ENCODE data around the gene SNRPA1.

DNA sequence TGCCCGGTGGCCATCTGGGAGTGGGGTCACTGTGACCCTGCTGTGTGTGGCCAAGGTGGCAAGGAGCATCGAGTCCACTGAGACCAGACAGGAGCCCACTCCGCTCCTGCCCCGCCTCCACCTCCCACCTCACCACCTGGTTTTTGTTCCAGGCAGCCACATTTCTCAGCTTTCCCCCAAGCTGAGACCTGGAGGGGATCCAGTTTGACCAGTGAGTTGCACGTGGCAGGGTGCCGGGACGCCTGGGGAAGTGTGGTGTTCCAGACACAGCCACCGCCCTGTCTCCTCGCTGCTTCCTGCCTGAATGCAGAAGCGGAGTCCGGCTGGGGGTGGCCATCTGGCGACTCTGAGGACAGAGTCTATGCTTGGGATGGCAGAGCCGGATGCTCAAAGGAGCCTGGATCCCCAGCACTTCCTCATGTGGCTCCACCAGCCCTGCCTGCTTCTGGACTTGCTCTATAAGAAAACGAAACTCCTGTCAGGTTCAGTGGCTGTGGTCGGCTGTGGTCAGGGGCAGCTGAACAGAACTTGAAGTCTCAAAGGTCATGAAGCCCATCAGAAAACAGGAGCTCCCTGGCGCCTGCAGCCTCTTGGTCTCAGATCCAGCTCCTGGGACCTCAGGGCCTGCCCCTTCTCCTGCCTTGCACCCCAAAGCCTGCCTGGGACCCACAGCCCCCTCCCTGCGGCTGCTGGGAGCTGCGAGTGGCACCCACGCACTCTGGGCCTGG, 113.0 kb upstream of the MEF2A start:
CAGE:
- cytosol, long polyA minus RNA = no peak
- cytosol, long polyA plus RNA = no peak
- long polyA plus RNA = no peak
- nucleus, long polyA minus RNA = no peak
- nucleus, long polyA plus RNA = no peak

DNA sequence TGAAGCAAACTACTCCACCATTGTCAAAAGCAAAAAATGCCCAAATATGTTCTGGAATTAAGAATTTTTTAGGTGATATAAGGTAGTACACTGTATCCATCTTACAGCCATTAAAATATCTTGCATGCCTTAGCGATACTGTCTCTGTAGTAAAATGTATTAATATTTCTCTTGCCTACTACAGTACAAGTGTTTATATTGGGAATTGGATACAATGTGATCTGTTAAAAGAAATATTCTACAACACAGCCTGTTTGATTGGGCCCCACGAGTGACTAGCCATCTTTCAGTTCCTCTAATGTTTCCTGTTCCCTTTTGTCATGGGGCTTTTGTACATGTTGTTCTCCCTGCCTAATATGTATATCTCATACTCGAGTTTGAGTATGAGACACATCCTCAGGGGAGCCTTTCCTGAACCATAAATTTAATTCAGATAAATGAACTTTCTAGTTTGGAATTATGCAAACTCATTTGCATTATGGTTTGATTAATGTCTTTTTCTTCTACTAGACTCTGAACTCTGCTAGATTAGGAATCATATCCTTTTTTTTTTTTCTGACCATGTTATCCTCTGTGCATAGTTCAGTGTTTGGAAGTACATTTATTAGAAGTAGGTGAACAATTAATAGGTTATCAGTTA, 65.4 kb downstream of the MEF2A start:
CAGE:
- cytosol, long polyA minus RNA = no peak
- cytosol, long polyA plus RNA = no peak
- long polyA plus RNA = no peak
- nucleus, long polyA minus RNA = no peak
- nucleus, long polyA plus RNA = no peak

CAGE:
- cytosol, long polyA minus RNA = no peak
- cytosol, long polyA plus RNA = no peak
- long polyA plus RNA = no peak
- nucleus, long polyA minus RNA = no peak
- nucleus, long polyA plus RNA = no peak
Observed at GRCh38 chr15:99707322-99707902, 25.8 kb downstream of the LYSMD4 start.

CAGE:
- cytosol, long polyA minus RNA = no peak
- cytosol, long polyA plus RNA = no peak
- long polyA plus RNA = no peak
- nucleus, long polyA minus RNA = no peak
- nucleus, long polyA plus RNA = no peak
Observed at GRCh38 chr15:99720442-99720863, 12.8 kb downstream of the LYSMD4 start.

DNA sequence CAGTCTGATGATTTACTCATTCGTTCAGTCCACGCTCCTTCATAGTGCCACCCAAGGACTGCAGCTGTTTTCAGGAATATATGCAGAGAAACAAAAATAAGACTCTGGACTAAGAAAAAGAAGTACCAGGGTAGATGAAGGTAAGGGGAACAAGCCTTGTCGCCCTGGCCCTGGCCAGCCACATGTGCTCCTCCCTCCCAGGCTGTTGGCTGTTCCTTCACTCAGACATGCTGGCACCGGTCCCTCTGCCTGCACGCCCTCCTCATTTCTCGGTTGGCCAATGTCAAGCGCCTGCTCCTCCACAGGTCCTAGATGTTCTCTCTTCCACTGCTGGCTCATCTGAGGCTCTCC, 288.4 kb upstream of the LYSMD4 start:
CAGE:
- cytosol, long polyA minus RNA = no peak
- cytosol, long polyA plus RNA = no peak
- long polyA plus RNA = no peak
- nucleus, long polyA minus RNA = no peak
- nucleus, long polyA plus RNA = no peak

CAGE:
- cytosol, long polyA minus RNA = no peak
- cytosol, long polyA plus RNA = no peak
- long polyA plus RNA = no peak
- nucleus, long polyA minus RNA = no peak
- nucleus, long polyA plus RNA = no peak
Observed at GRCh38 chr15:100168063-100168599, 173.6 kb downstream of the ADAMTS17 start.

DNA sequence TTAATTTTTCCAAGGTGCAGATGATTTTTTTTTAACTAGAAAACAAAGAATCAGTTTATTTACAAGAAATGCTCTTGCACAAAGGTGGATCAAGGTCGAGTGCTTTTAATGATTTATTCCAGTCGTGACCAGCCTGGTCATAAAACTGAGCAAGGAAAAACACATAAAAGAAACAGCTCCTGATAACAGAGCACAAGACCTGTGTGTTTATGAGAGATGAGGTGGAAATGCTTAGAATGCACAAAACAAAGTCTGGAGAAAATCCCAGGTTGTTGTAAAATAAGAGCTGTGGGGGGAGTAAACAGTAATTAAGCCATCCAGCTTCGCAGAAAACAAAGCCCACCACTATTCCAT, 139.5 kb downstream of the ADAMTS17 start:
CAGE:
- cytosol, long polyA minus RNA = no peak
- cytosol, long polyA plus RNA = no peak
- long polyA plus RNA = no peak
- nucleus, long polyA minus RNA = no peak
- nucleus, long polyA plus RNA = no peak

DNA sequence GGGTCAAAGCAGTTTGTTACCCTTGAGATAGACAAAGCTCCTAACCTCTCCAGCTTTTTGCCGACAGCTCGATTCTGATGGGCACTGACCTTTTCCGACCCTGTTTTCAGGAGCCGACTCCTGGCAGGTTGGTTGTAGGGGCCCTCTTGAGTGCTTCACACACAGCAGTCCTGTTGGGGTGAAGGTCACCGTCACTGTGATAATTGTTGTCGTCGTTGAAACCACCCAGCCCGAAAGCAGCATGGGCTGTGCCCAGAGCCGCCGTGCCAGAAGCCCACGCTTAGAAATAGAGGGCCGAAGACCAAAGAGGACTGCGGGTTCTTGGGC, 7.4 kb upstream of the ADAMTS17 start:
CAGE:
- cytosol, long polyA minus RNA = no peak
- cytosol, long polyA plus RNA = no peak
- long polyA plus RNA = no peak
- nucleus, long polyA minus RNA = no peak
- nucleus, long polyA plus RNA = no peak

CAGE:
- cytosol, long polyA minus RNA = no peak
- cytosol, long polyA plus RNA = no peak
- long polyA plus RNA = no peak
- nucleus, long polyA minus RNA = no peak
- nucleus, long polyA plus RNA = no peak
Observed at GRCh38 chr15:100529082-100529541, 362 bp upstream of the CERS3 start.

DNA sequence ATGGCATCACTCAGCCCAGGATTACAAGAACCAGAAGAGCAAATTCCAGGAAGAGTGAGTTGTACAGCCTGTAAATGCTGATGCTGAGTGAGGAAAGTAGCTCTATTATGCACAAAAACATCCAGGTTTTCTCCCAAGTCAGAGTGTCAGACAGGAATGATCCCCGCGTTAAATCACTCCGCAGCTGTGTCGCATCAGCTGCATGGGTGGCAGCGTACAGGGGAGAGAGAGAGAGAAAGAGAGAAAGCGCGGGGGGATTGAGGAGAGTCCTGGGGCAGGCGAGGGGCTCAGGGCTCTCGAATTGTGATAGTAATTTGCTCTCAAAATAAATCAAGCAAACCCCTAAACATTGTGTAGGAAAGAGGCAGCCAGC, 85.5 kb downstream of the ASB7 start:
CAGE:
- cytosol, long polyA minus RNA = no peak
- cytosol, long polyA plus RNA = no peak
- long polyA plus RNA = no peak
- nucleus, long polyA minus RNA = no peak
- nucleus, long polyA plus RNA = no peak

CAGE:
- cytosol, long polyA minus RNA = no peak
- cytosol, long polyA plus RNA = no peak
- long polyA plus RNA = no peak
- nucleus, long polyA minus RNA = no peak
- nucleus, long polyA plus RNA = no peak
Observed at GRCh38 chr15:100987001-100987494, 67.9 kb downstream of the LRRK1 start.

CAGE:
- cytosol, long polyA minus RNA = no peak
- cytosol, long polyA plus RNA = no peak
- long polyA plus RNA = no peak
- nucleus, long polyA minus RNA = no peak
- nucleus, long polyA plus RNA = no peak
Observed at GRCh38 chr15:101051577-101052136, 132.5 kb downstream of the LRRK1 start.

GRCh38 chr15:101294588-101295510, at the start of gene SNRPA1:
SNRPA1 (minus strand) TSS chr15:101295248.
CAGE:
- cytosol, long polyA minus RNA = start-site peak on the minus strand at chr15:101295193-101295217, 21 reads
- cytosol, long polyA plus RNA = start-site peak on the minus strand at chr15:101295140-101295228, 434 and 39 reads in 2 replicates
- long polyA plus RNA = start-site peak on the minus strand at chr15:101295195-101295228, 824 and 437 reads in 2 replicates
- nucleus, long polyA minus RNA = start-site peak on the minus strand at chr15:101295195-101295228, 27 reads; start-site peak on the plus strand at chr15:101295375-101295408, 26 reads
- nucleus, long polyA plus RNA = start-site peak on the minus strand at chr15:101295196-101295225, 259 and 316 reads in 2 replicates

GRCh38 chr15:101320447-101321130, 25.5 kb upstream of the SNRPA1 start:
CAGE:
- cytosol, long polyA minus RNA = no peak
- cytosol, long polyA plus RNA = no peak
- long polyA plus RNA = no peak
- nucleus, long polyA minus RNA = no peak
- nucleus, long polyA plus RNA = no peak

DNA sequence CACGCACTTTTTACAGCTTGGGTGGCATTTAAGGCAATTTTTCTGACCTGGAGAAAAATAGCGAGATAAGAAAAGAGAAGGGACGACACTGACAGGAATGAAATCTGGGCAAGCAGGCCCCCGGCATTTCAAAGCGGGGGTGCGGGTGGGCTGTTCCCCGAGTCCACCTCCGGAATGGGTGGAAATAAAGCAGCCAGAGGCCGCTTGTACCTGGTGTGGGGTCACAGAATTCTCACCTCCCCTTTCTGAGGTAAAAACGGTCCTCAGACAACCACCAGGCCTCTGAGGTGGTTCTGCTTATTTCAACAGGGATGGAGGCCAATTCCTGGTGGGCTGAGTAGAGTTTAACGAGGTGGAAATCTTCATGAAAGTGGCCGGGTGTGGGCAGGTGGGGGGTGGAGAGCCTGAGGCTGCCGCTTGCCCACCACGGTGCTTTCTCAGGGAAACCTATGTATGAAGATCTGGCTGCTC, 27.5 kb upstream of the SNRPA1 start:
CAGE:
- cytosol, long polyA minus RNA = no peak
- cytosol, long polyA plus RNA = no peak
- long polyA plus RNA = no peak
- nucleus, long polyA minus RNA = no peak
- nucleus, long polyA plus RNA = no peak

GRCh38 chr15:101328872-101329711, 34.0 kb upstream of the SNRPA1 start:
CAGE:
- cytosol, long polyA minus RNA = no peak
- cytosol, long polyA plus RNA = no peak
- long polyA plus RNA = no peak
- nucleus, long polyA minus RNA = no peak
- nucleus, long polyA plus RNA = no peak

DNA sequence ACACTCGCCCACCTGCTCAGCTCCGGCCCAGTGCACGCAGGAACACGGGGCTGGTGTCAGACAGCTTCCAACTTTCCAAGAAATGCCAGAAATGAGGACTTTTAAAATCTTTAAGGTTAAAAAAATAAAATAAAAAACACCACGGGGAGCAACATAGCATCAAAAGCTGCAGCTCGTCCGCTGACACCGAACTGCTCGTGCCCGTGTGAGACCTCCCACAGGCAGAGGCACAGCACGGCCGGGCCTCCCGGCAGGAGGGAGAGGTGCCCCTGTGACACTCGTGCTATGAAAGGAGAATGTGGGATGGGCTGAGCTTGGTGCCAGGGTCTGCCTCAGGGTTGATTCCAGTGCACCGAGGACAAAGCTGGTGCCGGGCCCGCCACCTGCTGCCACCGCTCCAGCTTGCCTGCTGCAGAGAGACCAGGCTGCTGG, 73.7 kb upstream of the SNRPA1 start:
CAGE:
- cytosol, long polyA minus RNA = no peak
- cytosol, long polyA plus RNA = no peak
- long polyA plus RNA = no peak
- nucleus, long polyA minus RNA = no peak
- nucleus, long polyA plus RNA = no peak

CAGE:
- cytosol, long polyA minus RNA = no peak
- cytosol, long polyA plus RNA = no peak
- long polyA plus RNA = no peak
- nucleus, long polyA minus RNA = no peak
- nucleus, long polyA plus RNA = no peak
Observed at GRCh38 chr15:101430028-101430457, 59.5 kb downstream of the PCSK6 start.

DNA sequence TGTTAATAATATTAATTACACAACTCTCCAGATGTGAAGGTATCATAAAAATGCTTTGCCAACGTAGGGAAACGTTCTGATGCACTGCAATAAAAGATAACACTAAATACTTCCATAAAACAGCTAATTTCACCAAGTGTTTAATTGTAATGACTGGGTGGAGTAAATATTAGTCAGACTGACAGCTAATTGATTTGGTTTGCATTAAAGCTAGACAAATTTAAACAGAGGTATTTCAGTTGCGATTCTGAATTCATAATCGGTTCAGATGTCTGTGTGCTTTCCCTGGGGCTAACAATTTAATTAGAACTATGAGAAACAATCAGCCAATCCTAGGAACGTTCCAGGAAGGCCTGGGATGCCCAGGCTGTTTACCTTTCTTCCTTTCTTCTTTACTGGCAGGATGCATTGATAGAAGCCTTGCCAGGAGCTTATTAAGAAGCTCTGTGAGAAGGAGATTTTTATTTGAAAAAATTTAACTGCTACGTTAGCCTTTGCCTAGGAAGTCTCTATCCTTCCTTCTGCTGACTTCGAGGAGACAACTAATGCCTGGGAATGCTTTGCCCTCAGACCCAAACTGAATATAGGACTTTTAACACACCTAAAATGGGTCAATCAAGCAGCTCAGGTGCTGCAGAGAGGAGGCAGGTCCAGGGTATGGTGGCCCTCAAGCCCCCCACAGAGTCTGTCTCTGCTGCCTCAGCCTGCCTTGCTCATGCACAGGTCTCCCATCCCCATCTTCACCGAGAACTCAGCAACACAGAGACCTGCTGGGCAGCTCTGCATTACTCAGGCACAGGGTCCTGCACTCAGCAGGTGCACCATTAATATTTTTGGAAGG, 48.6 kb downstream of the PCSK6 start:
CAGE:
- cytosol, long polyA minus RNA = no peak
- cytosol, long polyA plus RNA = no peak
- long polyA plus RNA = no peak
- nucleus, long polyA minus RNA = no peak
- nucleus, long polyA plus RNA = no peak

DNA sequence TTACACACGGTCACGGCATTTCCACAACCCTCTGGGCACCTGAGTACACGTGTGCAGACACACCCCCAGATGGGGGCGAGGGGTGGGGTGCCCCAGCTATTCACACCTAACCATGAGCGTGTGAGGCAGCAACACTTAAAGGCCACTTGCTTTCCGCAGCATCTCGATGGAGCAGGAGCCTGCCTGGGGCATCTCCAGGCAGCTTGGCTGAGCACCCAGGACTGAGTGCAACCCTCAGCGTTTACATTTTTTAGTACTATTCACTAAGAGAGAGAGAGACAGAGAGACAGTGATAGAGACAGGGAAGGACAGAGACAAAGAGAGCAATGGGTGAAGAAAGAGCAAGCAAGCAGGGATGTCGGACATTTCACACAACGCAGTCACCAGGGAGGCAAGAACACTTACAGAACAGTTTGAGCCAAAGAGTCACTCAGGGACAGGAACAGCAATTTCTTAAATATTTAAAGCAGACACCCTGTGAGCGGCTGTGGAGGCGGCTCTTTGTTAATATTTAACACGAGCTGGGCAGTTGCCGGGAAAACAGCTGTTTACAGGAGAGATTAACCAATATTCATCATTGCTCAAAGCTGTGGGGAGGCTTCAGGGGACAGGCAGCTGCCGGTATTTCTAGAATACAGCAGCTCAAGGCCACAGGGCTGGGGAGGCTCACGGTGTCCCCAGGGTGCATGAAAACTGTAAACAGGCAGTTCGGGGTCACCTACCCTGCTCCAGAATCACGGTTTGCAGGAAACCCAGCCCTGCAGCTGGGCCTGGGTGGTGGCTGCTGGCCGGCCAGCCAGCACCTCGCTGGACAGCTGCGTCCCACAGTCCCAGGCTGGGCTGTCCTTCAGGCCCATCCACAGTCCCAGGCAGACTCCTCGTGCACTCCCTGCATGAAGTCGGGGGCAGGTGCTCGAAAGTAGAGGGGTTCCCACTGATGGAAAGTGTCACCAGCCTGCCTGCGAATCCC, 38.7 kb upstream of the PCSK6 start:
CAGE:
- cytosol, long polyA minus RNA = no peak
- cytosol, long polyA plus RNA = no peak
- long polyA plus RNA = no peak
- nucleus, long polyA minus RNA = no peak
- nucleus, long polyA plus RNA = no peak

Data from keratinocyte (primary cell).